SK-MEL-5 (cell line): Measurements from ENCODE around the gene PBDC1.

DNA sequence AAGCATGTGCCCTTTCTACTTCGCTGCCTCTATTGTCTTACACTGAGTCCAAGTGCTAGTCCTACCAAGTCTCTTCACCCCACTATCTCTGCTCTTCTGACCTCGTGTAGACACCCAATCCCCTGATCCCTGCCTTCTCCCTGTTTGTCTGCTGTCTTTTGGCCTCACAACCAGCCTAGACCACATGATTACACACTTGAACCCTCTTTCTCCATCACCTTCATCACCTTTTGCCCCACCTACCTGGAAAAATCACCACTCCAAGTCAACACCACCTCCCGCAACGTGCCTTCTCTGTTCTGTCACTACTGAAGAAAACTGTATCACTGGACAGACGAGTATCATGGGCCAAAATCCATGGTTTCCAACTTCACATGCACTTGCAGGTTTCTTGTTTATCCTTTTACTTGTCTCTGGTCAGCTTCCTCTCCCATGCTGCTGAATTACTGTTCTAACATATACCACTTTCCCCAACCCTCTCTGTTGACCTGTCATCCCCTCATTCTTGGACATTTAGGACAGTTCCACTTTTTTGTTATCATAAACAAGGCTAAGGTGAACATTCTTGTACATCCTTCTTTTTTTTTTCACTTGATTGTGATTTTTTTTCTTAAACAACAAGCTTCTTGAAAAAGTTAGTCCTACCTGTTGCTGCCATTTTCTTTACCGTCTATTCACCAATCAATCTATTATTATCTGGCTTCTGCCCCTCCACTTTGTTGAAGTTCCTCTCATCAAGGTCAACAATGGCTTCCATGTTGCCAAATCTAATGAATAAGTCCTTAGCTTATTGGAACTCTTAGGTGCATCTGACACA lies 125.4 kb upstream of the CITED1 start:
RAMPAGE:
- cytosol, long total RNA: no peak
- long total RNA: no peak
- nucleus, long total RNA: no peak

DNA sequence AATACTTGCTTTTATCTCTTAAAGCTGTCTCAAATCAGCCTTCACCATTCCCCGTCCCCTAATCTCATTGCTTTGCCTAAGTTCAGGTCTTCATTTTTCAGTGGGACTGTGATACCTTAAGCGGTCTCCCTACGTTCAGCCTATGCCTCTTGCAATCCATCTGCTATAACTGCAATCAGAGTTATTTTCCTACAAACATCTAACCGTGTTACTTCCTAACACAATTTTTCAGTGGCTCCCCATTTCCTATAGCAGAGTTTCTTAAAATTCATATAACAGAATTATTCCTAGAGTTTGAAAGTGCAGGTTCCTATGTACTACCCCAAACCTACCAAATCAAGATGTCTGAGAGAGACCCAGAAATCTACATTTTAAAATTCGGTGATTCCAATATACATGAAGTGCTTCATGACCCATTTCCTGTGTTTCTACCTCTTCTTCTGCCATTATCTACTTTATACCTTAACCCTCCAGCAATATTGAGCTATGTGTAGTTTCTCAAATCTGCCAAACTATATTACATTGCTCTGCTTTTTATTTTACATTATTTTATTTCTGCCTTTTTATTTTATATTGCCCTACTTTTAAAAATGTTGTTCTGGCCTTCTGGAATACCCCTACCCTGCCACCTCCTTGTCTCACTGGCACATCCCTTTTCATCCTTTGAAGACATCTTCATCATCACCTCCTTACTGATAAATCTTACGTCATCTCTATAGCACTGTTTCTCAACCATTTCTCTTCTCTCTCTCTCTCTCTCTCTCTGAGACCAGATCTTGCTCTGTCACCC lies 24.5 kb downstream of the HDAC8 start:
RAMPAGE:
- cytosol, long total RNA: no peak
- long total RNA: no peak
- nucleus, long total RNA: no peak

DNA sequence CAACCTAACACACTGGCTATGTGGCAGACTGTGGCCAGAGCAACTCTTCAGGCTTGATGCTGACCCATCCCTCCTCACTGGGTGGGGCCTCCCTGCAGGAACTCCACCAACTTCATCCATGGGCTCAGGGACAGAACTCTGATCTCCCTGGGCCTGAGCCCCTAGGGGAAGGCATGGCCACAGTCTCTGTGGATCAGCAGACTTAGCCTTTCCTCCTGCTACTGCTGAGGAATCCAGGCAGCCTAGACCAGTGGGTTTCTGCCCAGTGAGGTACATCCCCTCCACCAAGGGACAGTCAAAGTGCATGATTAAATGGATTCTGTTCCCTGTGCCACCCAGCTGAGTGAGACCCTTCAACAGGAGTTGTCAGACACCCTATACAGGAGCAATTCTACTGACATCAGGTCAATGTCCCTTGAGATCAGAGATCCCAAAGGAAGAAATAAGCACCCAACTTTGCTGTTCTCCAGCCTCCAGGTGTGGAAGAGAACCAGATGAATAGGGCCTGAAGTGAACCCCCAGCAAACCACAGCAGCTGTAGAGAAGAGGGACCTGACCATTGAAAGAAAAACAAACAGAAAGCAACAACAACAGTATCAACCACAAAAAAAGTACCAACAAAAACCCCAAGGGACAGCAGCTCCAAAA lies 84.7 kb downstream of the CHIC1 start:
RAMPAGE:
- cytosol, long total RNA: no peak
- long total RNA: no peak
- nucleus, long total RNA: no peak

DNA sequence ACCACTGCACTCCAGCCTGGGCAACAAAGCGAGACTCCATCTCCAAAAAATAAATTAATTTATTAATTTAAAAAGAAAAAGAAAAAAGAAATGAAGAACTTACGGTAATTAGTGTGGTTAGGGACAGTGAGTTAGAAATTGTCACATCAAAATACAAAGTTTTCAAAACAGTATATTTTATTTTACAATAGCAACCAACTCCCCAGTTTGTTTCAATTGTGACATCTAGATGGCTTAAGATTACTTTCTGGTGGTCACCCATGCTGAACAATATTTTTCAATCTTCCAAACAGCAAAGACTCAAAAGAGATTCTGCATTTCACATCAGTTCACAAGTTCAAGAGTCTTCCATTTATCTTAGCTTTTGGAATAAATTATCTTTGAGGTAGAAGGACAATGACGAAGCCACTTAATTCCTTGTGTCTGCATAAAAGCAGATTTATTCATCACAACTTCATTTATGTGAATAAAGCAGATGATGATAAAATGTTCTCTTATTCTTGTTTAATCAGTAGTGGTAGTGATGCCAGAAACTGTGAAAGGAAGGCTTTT lies 257.6 kb downstream of the CHIC1 start:
RAMPAGE:
- cytosol, long total RNA: no peak
- long total RNA: no peak
- nucleus, long total RNA: no peak

DNA sequence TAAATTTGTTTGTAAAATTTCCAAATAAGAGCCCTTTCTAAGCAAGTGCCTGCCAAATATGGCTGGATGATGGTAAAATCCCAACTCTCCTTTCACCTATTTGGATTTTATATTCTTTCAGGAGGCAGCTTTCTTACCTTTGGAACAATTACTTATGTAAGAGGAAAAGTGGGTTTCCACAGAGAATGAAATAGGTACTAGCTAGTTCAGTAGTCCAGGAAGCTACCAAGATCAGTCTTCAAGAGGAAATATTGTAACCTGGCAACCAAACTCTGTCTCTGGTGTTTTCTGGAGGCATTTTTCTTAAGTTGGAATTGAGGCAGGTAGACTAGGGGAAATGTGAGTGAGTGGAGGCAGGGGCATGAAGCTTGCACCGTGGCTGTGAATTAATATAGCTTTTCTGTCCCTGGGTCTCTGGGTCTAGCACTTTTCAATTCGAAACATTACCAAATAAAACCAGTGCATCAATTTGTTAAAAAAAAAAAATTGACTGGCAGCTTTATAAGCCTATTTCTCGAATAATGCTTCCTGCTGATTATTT lies 362.9 kb upstream of the ZCCHC13 start:
RAMPAGE:
- cytosol, long total RNA: no peak
- long total RNA: no peak
- nucleus, long total RNA: no peak

GRCh38 chrX:74054836-74055524 lies 249.0 kb upstream of the ZCCHC13 start:
RAMPAGE:
- cytosol, long total RNA: no peak
- long total RNA: no peak
- nucleus, long total RNA: no peak

RAMPAGE:
- cytosol, long total RNA: no peak
- long total RNA: no peak
- nucleus, long total RNA: no peak
Measured at GRCh38 chrX:74076056-74077228, 227.5 kb upstream of the ZCCHC13 start.

DNA sequence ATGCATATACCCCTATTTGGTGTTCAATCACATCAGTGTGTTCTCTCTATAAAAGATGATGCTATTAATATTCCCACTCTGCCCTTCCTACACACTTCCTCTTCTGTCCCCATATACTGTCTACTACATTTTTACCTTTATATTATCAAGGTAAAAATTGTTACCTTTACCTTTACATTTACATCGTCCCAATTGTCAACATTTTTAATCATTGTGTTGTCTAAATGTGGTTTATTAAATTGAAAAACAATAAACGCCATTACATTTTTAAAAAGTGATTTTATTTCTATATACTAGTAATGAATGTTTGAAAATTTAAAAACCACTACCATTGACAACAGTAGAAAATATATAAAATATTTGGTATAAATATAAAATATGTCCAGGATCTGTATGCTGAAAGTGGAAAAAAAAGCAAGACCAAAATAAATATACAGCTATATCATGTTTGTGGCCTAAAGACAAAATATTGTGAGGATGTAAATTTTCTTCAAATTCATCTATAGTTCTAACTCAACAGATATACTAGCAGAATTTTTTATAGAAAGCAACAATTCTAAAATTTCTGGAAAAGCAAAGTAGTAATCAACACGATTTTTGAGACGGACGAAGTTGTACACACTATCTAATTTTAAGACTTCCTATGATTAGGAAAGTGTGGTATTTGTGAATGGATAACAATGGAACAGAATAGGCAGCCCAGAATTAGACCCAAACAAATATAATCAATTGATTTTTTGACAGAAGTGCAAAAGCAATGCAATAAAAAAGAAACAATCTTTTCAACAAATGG lies 94.1 kb upstream of the ZCCHC13 start:
RAMPAGE:
- cytosol, long total RNA: no peak
- long total RNA: no peak
- nucleus, long total RNA: no peak

DNA sequence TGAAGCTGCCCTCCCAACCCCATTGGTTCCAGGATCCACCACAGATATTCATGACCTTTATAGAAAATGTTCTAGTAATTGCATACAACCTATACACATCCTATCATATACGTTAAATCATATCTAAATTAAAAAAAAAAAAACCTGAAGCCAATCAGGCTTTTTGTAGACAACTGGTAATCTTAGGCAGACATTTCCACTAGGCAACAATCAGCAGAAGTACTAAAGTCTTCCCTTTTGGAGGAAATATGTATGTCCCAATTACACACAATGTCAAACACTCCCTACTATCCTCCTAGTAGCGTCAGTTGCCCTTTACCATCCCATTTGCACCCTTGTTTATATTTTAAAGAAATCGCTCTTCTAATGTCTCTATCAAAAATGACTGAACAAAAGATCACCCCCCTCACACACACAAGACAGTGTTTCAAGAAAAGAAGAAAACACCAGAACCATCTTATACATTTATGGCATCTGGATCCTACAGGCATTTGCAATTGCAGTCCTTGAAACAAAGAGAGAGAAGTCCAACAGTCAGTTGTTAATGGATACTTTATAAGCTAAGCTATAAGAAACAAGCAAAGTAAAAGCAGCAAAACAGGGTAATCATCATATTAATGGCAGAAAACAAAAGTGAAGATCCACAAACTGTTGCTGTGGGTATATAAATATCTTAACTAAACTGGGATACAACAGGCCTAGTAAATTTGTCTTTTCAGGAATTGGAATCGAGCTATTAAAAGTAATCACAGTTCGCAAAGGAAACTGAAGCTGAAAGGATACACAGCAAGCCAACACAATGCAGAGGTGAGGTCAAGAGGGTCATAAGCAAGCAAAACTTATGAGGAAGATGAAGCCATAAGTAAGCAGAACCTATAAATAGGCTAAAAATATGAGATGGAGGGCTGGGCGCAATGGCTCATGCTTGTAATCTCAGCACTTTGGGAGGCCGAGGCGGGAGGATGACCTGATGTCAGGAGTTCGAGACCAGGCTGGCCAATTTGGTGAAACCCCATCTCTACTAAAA lies 35.8 kb upstream of the ZCCHC13 start:
RAMPAGE:
- cytosol, long total RNA: no peak
- long total RNA: no peak
- nucleus, long total RNA: no peak

RAMPAGE:
- cytosol, long total RNA: no peak
- long total RNA: no peak
- nucleus, long total RNA: no peak
Measured at GRCh38 chrX:74281304-74281951, 22.6 kb upstream of the ZCCHC13 start.

DNA sequence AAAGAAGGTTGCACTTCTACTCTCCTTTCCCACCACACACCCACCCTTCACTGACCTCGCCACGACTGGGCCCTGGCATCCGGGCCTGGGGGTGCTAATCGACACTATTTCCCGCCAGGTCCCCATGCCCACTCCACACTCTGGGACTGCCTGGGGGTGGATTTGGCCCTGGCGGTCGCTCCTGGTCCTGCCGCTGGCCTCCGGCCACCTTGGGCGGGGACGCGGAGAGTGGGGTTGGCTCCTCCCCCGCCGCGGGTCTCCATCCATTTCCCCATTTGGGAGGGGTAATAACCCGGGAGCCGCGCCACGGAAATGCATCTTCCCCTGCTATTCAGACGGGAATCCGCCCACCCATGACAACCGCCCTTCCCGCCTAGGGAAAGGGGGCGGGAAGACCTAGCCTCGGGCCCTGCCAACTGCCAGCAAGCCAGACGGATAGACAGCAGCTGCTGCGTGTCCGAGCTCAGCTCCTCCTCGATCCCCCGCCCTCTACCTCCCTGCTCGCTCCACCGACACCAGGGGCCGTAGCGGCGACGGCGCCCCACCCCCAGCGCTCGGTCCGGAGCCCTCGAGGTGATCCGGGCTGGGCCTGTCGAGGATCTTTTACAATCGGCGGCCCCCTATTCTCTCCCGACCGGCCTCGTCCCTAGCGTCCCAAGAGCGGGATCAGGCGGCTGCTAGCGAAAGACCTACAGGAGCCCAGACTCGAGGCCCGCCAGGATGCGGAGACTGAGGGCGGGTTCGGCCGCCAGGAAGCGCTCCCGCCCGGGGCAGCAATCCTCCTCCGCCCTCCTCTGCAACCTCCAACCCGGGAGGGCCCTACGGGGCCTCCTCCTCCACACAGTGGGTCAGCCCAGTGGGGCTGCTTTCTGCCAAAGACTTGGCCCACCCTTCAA lies 78.0 kb downstream of the RLIM start:
RAMPAGE:
- cytosol, long total RNA: no peak
- long total RNA: no peak
- nucleus, long total RNA: no peak

RAMPAGE:
- cytosol, long total RNA: no peak
- long total RNA: no peak
- nucleus, long total RNA: no peak
Measured at GRCh38 chrX:74537078-74537564, 77.3 kb downstream of the RLIM start.

RAMPAGE:
- cytosol, long total RNA: no peak
- long total RNA: no peak
- nucleus, long total RNA: no peak
Measured at GRCh38 chrX:74608342-74608979, 6.0 kb downstream of the RLIM start.

GRCh38 chrX:74794478-74794816 lies 130.8 kb downstream of the NEXMIF start:
RAMPAGE:
- cytosol, long total RNA: no peak
- long total RNA: no peak
- nucleus, long total RNA: no peak

DNA sequence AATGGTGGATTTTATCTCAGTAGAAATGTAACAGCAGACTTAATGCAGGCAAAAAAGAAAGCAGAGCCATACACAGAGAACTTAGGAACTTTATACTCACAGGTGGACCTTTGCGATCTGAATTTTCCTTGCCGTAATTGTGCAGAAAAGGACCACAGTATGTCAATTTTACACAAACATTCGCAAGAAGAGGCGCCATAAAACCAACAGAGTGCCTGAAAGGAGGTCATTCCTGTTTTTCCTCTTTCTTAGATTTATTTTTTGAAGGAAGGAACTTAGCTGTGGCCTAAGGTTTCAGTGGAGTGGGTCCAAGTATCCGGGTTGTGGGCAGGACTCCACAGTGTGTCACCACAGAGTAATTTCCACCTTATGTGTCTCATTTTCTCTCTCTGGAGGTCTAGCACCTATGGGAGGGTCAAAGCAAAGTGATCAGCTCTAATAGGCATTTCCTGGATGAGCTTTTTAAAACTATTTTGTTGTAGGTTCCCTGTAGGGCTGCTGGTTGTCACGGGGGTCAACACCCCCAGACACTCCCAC lies 24.7 kb upstream of the PBDC1 start:
RAMPAGE:
- cytosol, long total RNA: no peak
- long total RNA: no peak
- nucleus, long total RNA: no peak

DNA sequence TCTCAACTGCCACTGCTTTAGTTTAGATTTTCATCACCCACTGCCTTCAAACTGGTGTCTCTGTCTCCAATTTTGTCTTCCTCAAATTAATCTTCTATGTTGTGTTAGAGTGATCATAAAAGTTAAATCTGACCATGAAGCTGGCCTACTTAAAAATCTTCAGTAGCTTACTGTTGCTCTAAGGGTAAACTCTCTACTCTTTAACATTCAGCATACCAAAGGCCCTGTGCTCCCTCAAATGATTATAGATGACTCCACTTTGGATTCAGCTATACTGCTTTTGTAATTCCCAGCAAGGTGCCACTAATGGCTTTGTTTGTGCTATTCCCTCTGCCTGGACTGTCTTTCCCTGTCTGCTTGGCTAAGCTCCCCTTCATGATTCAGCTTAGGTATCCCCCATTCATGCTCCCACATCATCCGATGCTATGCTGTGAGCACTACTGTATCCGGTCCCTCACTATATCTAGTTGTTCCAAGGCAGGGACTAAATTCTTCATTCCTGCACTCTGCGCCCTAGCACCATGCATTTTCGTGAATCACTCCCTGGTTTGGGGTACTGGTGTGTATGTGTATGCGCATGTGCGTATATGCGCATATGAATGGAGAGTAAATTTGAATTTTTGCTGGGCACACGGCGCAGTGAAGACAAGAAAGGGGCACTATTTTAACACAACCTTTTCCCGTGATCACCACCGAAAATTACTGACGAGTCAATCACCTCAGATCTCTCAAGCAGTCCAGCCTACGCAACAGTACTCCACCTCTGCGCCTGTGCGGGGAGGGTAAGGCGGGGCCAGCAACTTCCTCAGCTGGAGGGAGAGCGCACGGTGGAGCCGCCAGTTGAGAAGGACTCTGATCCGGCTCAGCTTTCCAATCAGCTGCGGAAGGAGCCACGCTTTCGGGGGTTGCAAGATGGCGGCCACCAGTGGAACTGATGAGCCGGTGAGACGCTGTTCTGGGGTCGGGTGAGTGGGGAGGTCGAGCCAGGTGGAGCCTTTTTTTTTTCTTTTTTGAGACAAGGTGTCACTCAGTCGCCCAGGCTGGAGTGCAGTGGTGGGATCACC lies at the start of gene PBDC1:
Gene PBDC1, plus strand, starts transcription at position 836 of the 1,064 bp plus-strand sequence.
RAMPAGE:
- cytosol, long total RNA: start-site peak on the plus strand centred at position 853 of the sequence, 98 bp wide, 2,285 and 3,271 reads in 2 replicates
- long total RNA: start-site peak on the plus strand centred at position 850 of the sequence, 92 bp wide, 1,084 and 1,067 reads in 2 replicates
- nucleus, long total RNA: start-site peak on the plus strand centred at position 861 of the sequence, 81 bp wide, 827 and 161 reads in 2 replicates

GRCh38 chrX:77653911-77654372 lies 132.1 kb downstream of the ATRX start:
RAMPAGE:
- cytosol, long total RNA: no peak
- long total RNA: no peak
- nucleus, long total RNA: no peak

DNA sequence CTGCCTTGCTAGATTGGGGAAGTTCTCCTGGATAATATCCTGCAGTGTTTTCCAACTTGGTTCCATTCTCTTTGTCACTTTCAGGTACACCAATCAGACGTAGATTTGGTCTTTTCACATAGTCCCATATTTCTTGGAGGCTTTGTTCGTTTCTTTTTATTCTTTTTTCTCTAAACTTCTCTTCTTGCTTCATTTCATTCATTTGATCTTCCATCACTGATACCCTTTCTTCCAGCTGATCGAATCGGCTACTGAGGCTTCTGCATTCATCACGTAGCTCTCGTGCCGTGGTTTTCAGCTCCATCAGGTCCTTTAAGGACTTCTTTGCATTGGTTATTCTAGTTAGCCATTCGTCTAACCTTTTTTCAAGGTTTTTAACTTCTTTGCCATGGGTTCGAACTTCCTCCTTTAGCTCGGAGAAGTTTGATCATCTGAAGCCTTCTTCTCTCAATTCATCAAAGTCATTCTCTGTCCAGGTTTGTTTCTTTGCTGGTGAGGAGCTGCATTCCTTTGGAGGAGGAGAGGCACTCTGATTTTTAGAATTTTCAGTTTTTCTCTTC lies 49.2 kb downstream of the MAGT1 start:
RAMPAGE:
- cytosol, long total RNA: no peak
- long total RNA: no peak
- nucleus, long total RNA: no peak

DNA sequence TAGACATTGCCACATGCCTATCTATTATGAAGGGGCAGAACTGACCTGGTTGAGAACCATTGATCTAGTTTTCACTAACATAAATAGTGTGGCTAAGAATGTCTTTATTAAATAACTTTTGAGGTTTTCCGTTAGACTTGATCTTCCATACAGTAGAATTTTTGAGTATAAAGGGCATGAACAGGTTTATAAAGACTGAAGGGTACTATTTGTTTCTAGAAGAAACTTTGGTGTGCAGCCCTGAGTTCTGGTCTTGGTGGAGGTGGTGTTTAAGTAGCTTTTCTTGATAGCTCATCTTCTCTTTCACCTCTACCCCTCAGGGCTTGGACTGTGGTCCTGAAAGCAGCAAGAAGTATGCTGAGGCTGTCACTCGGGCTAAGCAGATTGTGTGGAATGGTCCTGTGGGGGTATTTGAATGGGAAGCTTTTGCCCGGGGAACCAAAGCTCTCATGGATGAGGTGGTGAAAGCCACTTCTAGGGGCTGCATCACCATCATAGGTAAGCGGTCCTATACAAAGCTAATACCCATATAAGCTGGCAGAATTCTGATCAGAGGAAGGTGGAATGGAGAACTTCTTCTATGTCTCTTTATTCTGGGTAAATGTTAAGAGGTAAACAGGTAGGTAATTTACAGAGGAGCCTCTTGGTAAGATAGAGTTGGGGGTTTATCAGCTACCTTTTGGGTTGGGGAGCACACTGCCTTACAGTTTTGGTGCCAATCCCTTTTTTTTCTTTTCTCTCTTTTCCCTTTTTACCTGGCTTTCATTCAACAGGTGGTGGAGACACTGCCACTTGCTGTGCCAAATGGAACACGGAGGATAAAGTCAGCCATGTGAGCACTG lies 14.7 kb downstream of the TAF9B start:
RAMPAGE:
- cytosol, long total RNA: no peak
- long total RNA: no peak
- nucleus, long total RNA: no peak

RAMPAGE:
- cytosol, long total RNA: no peak
- long total RNA: no peak
- nucleus, long total RNA: no peak
Measured at GRCh38 chrX:78329387-78330121, 2.1 kb upstream of the CYSLTR1 start.